Peritoneum (tissue), 1 donor: ENCODE measurements around the genes SGIP1, DIRAS3 and WLS.

GRCh38 chr1:66533773-66534397 is at the start of gene SGIP1:
Gene SGIP1, plus strand, starts transcription at chr1:66534153.
- PRO-cap: no peak

- PRO-cap: no peak
Measured at GRCh38 chr1:66564480-66564827, 30.5 kb downstream of the SGIP1 start.

GRCh38 chr1:66774494-66774693 is 22.1 kb downstream of the DYNLT5 start:
- PRO-cap: no peak

DNA sequence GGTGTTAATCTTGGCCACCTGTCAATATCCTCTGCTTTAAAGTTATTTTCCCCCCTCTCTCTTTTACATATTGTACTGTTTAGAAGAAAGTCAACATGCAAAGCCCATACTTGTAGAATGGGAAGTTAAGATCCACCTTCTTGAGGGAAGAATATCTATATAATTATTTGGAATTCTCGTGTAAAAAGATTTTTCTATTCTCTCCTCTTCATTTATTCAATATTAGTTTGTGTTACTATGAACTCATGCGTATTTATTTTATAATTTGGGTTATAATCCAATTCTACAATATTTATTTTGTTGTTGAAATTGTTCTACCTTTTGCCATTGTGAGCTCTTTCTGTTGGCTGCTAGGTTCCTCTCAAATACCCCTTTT is 46.7 kb downstream of the DNAI4 start:
- PRO-cap: no peak

DNA sequence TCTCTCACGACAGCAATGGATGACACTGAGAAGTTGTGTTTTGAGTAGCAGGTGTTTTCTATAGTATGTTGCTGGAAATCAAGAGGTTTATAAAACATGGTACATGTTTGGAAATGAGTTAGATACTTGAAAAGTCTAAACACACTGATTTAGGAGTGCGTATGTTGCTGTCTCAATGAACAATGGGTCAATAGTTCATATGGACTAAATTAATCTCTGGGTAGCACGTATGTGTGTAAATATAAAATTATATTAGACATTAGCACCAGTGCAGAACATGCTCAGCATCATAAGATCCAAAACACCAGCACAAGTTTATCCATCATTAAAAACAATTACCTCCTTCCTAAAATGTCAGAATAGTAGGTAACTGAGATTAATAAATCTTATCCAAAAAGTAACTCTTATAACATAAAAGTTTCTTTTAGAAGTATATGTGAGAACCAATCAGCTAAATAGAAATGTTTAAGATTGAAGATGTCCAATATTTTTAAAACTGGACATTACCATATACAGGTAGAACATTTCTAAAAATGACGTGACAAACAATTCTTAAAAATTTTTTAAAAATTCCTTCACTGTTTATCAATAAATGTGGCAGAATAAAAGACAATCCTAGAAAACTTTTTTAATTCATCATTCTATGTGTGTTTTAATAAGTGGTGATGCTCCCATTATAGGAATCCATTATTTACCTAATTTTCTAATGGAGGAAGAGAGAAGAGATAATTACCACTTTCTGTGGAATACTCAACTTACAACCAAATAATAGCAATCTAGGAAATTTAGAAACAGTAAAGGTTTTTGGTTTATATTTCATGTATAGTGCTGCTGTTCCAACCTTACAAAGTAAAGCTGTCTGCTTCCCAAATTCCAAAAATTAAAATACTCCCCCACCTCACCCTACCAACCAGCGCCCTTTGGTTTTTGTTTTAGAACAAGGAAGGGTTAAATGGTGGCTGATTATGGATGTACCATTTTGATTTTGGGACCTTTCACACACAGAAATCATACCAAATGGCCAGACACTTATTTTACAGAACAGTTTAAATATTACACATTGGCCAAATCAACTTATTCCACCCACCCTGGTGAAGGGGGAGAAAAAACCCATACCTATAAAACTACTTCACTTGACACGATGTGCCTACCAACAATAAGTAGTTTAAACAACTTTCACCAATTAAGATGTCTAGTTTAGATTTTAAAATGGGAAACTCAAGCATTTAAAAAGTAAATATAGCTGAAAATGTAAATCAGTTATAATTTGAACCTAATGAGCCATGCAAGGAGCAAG is 18.5 kb downstream of the SERBP1 start:
- PRO-cap: no peak

DNA sequence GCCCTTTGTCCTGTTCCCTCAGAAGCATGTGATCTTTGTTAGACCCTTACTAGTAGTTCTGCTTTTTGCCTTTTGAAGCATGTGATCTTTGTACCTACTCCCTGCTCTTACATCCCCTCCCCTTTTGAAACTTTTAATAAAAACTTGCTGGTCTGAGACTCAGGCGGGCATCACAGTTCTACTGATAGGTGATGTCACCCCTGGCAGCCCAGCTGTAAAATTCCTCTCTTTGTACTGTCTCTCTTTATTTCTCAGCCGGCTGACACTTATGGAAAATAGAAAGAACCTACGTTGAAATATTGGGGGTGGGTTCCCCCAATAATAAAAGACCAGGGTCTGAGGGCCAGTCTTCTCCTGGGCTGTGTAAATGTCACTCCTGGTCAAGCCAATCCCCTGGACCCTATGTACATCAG is 83.9 kb upstream of the SERBP1 start:
- PRO-cap: no peak

DNA sequence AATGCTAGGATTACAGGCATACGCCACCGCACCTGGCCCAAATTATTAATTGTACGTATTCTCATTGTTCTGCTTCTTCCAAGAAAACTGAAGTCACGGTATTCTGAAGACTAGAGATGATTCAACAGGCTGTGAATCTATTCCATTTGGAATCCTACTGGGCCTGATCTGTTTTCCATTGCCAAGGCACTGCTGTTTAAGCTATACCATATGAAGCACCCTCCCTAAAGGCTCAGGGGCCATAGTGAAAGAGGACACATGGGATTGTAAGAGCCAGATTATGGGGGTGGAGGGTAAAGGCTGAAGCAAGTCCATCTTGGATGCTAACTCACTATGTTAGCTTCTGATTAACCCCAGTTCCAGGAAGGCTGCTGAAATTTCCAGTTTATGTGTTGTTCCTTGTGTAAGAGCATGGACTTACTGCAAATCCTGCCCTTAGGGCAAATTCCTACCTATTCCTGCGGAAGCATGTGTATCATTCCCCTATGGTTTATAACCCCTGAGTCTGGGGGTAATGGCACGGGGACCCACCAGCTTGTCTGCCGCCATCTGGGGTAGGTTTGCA is 91.7 kb upstream of the SERBP1 start:
- PRO-cap: no peak

GRCh38 chr1:67586633-67586981 is 98.4 kb upstream of the GADD45A start:
- PRO-cap: no peak

DNA sequence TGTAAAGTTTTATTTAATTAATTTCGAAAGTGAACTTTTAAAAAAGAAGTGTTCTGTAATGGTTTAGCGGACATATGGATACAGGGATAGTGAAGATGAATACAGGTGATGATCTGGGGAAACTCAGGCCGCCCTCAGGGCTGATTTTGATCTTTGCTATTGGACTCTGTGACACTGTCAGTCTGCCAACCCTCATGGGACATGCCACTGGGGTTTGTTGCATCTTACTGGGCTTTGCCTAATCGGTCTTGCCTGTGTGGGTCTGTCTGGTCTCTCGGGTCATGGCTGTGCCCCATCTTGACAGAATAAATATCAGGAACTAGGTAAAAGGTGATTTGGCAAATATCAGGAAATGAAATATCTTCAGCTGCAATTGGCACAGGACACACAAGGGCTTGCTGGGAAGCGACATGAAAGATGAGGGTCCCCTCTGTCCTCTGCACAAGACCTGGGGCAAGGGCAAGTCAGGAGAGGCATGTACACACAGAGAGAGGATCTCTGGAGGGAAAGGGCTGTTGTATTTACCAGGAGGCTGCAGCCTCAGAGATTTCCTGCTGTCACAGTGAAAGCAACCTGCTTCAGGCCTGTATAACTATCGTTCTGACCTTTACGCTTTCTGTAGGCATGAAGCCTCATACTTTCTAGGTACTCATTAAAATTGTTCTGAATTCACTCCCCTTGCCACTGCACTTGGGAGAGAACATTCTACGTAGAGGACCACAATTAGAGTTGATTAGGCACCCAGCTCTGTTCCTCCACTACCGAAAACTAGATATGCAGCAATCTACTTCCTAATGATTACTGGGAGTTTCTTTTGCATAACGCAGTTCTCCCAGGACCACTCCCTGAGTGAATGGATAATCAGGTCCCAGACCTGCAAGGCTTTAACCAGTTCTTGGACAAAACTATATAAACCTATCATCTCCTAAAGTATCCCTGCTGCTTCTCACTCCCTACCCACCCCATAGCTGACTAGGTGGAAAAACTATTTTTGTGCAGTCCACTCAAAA is 51.9 kb upstream of the GADD45A start:
- PRO-cap: no peak

GRCh38 chr1:67675633-67676274 is 9.2 kb upstream of the GADD45A start:
- PRO-cap: no peak

- PRO-cap: no peak
Measured at GRCh38 chr1:67687595-67688698, 2.9 kb downstream of the GADD45A start.

DNA sequence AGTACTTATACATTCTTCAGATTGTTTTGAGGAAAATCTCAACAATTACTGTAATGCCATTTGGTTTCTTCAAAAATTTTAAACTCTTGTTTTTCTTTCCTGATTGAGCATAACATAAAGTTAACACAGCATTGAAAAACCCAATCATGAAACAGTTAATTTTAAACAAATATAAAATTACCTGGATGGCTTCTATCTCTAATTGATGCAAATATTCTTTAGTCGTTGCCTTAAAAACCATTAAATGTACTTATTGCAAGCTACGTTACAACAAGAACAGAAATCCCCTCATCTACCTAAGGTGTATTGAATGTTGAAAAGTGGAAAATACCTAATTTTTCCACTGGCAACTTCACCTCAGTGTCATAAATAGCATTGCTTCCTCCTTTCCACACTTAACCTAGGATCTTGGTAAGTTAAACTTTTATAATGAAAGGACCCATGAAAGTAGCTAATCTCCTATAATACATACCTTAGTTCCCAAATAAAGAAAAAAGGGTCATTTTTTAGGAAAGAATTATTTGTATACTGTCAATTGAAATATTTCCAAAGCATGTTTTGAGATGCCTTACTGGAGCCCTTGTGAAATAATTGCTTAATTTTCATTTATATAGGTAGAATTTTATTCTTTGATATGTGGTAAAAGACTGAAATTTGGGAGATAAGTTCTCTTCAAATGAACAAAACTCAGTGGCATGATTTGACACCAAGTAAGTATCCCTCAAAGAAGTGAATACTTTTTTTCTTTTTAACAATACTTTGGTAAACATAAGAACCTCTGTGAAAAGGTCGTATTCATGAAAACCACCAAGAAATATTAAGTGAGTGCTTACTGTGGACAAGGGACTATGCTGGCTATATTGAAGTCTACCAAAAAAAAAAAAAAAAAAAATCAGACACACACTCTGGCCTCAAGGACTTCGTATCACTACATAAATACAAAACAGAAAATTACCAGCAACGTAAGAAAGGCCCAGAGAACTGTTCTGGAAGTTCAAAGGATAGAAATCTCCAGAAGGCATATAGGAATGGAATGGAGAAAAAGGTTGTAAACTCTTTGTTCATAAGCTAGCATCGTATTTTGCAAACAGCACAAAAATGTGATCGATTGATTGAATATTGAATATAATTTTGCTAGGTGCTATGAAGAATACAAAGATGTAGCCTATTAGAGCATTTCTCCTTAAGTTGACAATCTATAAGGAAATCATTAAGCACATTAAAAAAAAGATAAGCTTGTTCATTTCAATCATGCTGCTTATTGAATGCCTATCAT is 5.7 kb downstream of the GADD45A start:
- PRO-cap: no peak

- PRO-cap: no peak
Measured at GRCh38 chr1:67710247-67710855, 25.4 kb downstream of the GADD45A start.

DNA sequence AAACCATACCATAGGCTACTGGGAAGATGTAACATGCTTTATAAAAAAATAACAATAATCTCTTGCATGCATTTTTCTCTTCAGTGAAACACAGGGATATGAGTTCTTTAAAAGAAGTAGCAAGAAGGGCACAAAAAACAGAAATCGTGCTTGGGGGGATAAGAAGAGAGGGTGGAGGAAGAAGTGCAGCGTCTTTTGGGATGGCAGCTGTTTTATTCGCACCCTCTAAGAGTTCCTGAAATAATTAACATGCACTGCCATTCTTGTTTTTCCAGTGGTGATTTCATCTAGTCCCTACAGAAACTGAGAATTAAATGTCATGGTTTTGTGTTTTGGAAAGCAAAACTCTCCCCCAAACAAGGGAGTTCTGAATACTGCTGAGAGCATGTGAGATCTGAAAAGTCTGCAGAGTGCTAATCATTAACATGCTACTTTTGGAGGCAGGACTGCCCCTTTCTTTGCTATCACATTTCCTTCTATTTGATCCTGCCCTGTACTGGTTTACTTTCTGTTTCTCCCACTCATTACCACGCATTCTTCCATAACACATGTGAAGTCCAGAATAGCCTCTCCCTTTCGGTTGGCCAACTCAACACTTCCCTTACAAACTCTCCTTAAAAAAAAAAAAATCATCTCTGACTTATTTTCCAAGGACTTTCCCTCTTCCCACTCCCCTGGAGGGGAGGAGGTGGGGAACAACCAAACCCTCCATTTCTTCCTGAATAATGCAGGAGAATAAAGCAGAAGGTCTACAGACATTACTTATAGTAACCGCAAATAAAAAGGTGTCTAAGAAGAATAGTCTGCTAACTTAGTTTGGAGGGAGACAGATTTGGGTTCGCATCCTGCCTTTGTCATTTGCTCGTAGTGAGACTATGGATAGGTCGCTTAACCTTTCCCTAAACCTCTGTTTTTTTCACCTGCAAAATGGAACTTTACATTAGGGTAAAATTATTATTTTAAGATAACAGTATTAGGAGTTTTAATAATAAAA is 63.7 kb downstream of the GADD45A start:
- PRO-cap: no peak

DNA sequence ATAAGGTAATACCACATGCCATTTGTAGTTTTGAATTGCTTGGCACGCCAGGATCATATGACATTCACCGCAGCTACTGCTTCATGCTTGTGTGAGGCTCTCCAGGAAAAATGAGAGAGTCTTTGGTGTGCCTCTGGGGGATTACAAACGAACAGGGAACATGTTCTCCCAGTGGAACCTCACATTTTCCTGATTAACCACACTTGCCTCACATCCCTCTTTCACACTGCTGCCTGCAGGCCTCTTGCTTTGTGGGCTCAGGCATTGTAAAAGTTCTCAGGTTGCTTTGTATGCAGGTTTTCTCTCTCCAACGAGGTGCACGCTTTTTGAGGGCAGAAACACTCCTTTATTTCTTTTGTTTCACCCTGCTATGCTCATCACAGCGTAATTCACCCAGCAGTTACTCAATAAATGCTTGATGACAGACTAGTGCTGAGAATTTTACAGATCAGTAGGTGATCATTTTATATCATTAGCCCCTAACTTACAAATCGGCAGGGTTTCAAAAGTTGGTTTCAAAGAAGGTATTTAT is 65.2 kb downstream of the GADD45A start:
- PRO-cap: no peak

- PRO-cap: no peak
Measured at GRCh38 chr1:68049773-68050901, at the start of gene DIRAS3. Gene DIRAS3, minus strand, starts transcription at chr1:68050627.

- PRO-cap: no peak
Measured at GRCh38 chr1:68120059-68120839, 69.8 kb upstream of the DIRAS3 start.

DNA sequence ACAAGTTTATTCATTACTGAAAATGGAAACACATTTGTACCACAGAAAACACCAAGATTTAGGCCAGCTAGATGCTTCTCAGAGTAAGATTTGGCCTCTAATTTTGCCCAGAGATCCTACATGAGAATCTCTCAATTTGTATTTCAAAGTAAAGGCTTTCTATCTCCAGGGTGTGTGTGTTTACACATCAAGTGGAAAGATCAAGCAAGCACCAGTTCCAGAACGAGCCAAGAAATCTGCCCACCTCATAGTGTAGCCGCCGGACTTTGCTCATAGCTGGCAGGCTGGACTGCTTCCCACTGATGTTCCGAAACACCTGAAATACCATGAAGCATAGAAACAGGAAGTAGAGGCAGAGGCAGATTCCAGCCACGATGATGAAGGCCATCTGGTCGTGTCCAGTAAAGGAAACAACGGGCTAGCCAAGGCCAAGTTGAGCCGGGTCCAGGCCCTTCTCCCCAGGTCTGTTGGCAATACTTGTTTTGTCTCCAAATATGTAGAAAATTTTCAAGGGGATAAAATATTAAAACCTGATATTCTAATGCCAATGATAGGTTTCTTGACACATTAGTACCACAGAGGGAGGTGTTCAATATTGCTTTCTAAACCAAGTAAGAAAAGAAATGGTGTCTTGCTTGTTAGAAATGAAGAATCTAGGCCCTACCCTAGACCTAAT is 86.6 kb downstream of the WLS start:
- PRO-cap: no peak

- PRO-cap: no peak
Measured at GRCh38 chr1:68161848-68162387, 70.4 kb downstream of the WLS start.

DNA sequence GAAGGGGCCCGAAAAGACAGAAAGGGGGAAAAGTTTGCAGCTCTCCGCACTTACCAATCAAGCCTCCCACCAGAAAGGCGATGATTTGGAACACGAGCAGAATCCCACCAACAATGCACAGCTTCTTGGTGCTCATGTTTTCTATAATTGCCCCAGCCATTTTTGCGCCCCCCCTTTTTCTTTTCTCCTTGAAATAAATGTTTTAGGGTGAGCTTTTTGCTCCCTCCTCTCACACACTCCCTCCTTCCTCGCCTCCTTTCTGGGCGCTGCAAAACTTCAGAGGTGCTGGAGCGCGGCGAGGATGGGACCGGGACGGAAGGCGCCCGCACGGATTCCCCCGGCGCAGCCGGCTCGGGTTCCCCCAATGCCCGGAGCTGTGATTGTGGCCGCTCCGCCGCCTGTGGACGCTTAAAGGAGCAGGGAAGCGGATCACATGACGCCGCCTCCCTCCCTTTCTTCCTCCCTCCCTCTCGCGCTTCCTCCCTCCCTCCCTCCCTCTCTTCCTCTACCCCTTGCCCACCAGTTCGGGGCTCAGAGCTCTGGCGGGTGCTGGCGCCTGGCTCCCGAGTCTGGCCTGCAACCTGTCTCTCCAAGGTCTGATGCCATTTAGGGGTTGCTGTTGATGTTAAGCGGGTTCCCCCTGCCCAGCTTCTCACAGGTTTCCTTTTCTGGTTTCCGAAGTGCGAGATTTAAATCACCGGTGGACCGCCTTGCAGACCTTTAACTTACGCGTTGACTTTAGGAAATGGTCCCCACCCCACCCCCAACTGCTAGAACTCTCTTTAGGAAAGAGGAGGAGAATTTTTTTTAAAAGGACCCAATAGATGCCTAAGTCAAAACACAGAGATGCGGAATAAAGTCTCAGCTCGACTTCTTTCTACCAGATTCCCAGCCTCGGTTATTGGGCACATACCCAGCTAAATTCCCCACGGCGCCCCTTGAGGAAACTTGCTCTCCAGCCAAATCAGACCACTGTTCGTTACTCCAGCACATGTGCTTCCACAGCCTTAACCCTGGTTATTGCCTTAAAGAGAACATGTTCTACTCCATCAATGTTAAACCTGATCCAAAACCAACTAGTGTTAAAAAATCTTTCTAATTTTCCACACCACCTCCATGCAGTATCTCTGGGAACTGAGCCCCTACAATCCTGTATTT is at the start of gene WLS:
Gene WLS (minus strand): TSS at position 384 of the 1,158 bp plus-strand sequence.
- PRO-cap: unidirectional peak, minus-strand start at position 382 of the sequence